Penis (tissue), 1 donor: ENCODE measurements around a stretch of chr17.

GRCh38 chr17:57023308-57023571 lies 45.3 kb downstream of the SCPEP1 start:
- PRO-cap: no peak

GRCh38 chr17:57085514-57086114 lies 568 bp downstream of the AKAP1 start:
- PRO-cap: bidirectional peak, plus-strand start at chr17:57085790, minus-strand start at chr17:57085606

DNA sequence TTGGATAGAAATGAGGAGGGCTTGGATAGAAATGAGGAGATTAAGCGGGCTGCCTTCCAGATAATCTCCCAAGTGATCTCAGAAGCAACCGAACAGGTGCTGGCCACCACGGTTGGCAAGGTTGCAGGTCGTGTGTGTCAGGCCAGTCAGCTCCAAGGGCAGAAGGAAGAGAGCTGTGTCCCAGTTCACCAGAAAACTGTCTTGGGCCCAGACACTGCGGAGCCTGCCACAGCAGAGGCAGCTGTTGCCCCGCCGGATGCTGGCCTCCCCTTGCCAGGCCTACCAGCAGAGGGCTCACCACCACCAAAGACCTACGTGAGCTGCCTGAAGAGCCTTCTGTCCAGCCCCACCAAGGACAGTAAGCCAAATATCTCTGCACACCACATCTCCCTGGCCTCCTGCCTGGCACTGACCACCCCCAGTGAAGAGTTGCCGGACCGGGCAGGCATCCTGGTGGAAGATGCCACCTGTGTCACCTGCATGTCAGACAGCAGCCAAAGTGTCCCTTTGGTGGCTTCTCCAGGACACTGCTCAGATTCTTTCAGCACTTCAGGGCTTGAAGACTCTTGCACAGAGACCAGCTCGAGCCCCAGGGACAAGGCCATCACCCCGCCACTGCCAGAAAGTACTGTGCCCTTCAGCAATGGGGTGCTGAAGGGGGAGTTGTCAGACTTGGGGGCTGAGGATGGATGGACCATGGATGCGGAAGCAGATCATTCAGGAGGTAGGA lies 21.6 kb downstream of the AKAP1 start:
- PRO-cap: no peak

DNA sequence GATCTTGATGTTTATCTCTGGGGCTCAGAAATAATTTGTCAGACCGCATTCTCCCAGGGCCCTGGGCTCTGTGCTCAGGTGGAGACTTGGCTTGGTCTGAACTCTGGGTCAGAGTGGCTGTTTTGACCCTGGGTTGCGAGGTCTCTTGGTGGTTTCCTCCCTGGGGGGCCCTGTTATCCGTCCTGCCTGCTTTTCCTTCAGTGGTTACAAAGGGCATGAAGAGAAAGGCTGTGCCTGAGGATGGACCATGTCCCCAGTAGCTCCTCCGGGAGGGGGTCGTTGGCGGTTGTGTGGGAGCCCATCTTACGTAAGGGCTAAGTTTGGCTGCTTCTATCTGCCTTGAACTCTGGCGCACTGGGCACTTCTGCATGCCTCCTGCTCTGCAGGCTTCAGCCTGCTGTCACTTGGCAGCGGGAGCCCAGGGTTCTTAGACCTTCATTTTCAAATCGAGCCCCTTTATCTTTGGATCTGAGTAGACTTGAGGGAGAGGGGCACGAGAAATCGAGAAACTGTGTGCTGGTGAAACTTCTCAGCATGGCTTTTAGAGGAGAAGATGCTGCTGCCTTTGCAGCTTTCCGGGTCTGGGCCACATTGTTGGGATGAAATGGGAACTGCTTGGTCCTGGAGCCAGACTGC lies 26.0 kb downstream of the AKAP1 start:
- PRO-cap: no peak

- PRO-cap: no peak
These were observed 15.4 kb downstream of the MSI2 start for GRCh38 chr17:57271679-57272204.

- PRO-cap: no peak
These were observed 24.5 kb downstream of the MSI2 start for GRCh38 chr17:57280826-57281261.

GRCh38 chr17:57360001-57360686 lies 103.8 kb downstream of the MSI2 start:
- PRO-cap: no peak

- PRO-cap: no peak
These were observed 195.1 kb downstream of the CCDC182 start for GRCh38 chr17:57549821-57550550.

- PRO-cap: no peak
These were observed 141.1 kb downstream of the CCDC182 start for GRCh38 chr17:57603967-57604430.

DNA sequence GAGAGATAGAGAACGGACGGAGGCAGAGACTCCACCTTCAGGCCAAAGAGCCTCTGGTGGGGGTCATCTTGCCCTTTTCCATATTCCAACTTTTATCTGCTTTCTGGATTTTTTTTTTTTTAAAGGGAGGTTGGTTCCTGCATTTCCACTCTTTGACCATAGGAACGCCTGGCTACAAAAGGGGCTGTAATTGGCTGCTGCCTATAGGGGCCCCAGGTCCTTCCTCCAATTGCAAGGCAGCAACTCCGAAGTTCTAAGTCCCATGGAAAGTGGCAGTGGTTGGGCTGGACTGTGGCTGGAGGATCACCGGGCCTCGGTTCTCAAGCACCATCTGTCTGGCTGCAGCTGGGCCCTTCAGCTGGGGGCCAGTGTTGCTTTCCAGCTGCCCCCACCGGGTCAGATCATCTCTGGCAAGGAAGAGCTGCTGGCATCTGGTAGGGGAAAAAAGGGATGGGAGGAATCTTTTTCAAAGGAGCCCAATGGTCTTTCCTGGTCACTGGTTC lies 13.1 kb upstream of the MRPS23 start:
- PRO-cap: no peak

GRCh38 chr17:57890130-57890865 lies 40.5 kb upstream of the MRPS23 start:
- PRO-cap: no peak

GRCh38 chr17:57915155-57916048 lies 39.8 kb downstream of the CUEDC1 start:
- PRO-cap: no peak

DNA sequence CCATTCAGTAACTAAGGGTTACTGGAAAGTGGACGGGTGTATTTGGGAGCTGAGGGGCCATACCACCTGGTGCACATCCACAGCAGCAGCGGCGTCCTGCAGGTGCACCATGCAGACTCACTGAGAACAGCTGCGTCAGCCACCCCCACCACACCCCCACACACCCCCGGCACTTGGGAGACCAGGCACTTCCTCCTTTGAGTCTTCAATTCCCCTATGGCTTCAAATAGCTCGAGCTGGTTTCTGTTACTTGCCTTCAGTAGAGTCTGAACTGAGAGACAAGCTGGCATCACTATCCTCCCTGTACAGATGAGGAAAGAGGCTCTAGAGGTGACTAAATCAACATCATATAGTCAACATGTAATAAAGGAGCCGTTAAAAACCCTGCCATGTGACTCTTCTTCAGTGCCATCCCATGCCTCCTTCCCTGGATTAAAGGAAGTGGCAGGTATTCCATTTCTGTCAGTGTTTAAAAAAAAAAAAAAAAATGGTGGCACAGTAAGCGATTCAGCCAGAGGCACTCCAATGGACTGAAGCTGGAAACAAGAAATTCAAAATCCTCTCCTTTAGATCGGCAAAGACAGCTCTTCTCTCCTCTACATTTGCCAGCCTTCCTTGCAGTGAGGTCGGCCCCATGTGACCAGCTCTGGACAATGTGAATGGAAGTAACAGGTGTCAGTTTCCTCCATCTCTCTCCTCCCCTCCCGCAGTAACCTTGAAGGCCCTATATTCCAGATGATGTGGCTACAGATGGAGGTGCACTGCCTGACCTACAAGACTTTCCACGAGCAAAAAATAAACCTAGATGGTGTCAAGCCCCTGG lies 15.2 kb downstream of the CUEDC1 start:
- PRO-cap: no peak

DNA sequence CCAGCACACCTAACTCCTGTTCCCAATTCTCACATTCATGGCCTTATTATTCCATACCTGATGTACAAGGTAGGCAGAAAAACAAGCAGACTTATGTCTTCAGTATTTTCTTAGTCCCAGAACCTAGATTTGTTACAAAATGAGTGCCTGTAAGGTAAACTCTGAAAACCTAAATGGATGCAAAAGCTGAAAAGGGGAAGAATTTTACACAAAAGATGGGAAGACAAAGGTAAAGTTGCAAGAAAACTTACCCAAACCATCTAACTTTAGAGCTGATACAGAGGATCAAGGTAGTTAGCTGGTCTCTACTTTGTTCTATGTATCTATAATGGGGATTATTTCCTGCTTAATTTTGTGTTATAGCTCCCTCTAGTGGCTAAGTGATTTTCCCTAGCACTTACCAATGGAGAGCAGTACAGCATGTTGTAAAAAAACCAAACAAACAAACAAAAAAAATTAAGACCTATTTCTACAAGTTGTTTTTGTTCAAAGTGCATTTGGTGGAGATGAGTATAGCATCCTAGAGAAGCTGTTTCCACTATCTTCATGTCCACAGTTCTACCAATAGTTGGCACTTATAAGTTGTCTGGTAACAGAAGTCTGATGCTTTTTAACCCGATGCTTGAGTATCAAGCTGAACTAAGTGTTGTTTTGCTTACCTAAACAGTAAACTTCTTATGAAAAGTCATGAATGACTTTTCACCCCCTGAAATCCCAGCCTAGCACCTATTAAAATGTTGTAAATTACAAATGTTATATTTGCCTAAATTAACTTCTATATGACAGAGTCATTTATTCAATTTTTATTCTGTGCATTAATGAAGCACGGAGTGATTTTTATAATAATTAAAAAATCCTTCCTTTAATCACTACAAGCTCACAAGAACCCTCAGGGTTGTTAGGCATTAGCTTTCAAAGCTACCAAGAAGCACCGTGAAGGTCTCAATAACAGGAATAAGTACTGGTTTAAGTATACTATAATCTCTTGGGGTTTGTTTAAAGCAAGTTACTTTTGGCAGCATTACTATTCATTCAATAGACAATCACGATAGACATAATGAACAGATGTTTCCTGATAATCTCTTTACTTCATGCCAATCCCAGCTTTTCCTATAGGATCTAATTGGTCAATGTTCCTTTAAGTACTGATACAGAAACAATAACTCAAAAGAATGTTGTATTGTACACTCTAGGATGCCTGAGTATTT lies 7.3 kb downstream of the SRSF1 start:
- PRO-cap: no peak

GRCh38 chr17:58381219-58381720 lies 29.3 kb upstream of the SUPT4H1 start:
- PRO-cap: no peak

DNA sequence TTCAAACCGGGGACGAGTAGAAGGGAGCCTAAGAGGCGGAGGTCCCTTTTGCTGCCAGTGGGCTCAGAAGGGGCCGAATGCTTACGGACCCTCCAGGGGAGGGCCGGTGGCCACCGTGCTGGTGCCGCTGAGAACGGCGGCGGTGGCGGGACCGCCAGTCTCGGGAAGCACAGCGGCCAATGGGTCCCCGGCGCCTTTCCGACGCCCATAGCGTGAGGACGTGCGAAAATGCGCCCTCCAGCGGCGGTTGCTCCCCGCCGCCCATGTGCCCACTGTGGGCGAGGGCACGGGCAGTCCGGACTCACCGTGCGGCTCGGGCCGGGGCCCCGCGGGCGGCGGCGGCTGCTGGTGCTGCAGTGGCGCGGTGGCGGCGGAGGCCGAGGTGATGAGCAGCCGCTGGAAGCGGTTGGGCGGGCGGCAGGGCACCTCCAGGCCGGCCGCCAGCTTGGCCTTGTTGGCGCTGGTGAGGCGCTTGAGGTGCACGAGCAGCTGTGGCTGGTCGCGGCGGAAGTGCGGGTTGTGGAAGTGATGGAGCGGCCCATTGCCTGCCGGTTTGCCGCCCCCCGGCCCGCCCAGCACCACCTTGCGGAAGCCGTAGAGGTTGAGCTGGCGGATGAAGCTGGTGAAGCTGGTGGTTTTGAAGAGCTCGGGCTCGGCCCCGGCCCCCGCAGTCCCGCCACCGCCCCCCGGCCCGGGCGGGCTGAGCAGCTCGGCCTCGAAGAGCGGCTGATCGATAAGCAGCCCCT lies 615 bp downstream of the HSF5 start:
- PRO-cap: no peak

DNA sequence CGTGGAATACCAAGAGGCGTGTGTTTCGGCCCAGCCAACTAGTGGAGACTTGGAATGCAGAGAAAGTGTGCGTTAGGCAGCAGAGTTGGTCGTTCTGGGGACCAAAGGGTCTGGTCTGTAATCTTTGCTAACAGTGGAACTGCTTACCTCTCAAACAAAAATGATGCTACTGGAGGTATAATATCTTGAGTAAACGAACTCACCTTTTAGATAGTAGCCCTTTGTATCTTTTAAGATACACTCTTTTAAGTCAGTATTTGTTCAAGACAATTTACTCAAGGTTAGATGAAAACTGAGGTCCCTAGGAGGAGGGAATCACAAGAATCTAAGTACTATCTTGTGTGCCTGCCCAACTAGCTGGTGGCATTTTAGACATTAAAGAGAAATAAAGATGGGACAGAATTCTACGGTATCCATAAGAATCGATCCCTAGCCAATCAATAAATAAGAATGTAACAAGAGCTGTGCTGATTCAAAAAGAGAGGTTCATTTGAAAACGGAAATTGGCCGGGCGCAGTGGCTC lies 483 bp upstream of the HSF5 start:
- PRO-cap: no peak

GRCh38 chr17:58510037-58510309 lies 4.5 kb downstream of the MTMR4 start:
- PRO-cap: no peak

DNA sequence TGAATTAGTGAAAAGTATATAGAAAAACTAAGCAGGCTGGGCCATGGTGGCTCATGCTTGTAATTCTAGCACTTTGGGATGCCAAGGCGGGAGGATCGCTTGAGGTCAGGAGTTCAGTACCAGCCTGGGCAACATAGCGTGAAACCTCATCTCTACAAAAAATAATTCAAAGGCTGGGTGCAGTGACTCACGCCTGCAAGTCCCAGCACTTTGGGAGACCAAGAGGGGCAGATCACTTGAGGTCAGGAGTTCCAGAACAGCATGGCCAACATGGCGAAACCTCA lies 15.4 kb upstream of the TRIM37 start:
- PRO-cap: no peak

DNA sequence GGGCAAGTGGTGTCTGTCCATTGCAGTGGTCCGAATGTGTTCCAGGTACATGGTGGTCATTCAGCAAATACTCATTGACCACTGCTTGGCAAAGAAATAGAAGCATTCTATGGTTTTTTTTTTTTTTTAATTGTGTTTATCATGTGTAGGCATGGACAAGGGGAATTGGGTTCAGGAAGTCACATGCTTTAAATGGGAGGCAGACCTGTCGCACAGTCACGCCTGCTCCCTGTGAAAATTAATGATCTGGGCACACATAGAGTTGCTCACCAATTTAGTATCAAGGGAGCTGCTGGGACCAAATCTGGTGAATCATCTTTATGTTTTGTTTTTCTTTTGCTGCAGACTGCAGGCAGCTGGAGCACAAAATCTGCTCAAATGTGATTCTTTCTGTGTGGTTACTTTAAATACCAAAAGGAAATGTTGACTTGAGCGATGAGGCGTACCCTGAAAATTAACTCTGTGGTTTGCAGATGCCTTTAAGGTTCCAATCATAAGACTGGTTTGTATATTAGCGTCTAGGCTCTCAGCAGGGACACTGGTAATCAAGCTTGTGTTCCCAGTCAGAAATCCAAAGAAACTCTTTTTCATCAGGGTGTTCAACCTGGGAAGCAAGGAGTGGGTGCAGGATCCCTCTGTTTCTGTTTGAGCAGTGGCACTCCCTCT lies 30.8 kb downstream of the YPEL2 start:
- PRO-cap: no peak